Ishikawa (cell line): ENCODE measurements around a stretch of chr6.

DNA sequence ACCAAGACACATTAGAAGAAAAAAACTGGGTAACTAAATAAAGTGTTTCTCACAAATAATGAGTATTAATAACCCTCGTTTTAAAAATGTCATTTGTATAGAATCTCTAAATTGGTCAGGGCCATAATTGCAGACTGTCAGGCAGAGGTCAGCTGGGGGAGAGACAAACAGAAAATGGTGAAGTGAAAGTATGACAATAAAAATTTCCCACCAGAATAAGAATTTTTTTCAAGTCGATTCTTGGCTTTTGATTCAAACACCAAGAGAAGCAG lies 1.6 kb downstream of the FKBP5 start:
- RRBS = no CpG with 5 or more reads among the region's 2 CpGs

DNA sequence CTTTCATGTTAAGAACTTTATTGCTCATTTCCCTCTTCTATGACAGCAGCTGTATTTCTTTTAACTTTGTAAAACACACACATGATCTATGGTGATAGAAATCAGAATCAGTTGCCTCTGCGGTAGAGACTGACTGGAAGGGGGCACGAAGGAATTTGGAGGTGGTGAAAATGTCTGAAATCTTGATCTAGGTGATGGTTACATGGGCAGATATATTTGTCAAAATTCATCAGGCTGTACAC lies 17.7 kb upstream of the ARMC12 start:
- RRBS = no CpG with 5 or more reads among the region's 2 CpGs

DNA sequence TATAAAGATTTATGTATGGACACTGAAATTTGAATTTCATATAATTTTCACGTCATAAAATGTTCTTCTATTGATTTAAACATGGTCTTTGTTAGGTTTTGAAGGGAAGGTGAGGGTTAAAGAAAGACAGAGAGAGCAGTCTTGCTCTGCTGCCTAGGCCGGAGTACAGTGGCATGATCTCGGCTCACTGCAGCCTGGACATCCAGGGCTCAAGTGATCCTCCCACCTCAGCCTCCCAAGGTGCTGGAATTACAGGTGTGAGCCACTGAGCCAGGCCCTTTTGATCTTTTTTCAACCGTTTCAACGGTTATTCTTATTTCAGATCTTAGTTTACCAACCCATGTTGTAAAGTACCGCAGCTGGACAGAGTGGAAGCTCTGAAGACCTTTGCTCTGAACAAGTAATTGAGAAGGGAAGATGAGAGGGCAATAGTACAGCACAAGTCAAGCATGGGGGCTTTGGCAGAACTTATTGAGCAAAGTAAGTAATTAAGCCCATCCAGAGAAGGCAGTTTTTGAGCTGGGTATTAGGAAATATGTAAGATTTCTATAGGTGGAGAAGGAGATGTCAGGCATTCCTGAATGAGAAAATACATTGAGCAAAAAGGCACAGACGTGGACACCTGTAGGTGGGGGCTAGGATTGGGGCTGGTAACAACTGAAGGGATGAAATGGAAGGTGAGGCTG lies 1.3 kb upstream of the SRPK1 start:
- RRBS = no CpG with 5 or more reads among the region's 7 CpGs

- RRBS = no CpG with 5 or more reads among the region's 6 CpGs
Measured at GRCh38 chr6:36029399-36029922, 1.9 kb downstream of the MAPK14 start.

DNA sequence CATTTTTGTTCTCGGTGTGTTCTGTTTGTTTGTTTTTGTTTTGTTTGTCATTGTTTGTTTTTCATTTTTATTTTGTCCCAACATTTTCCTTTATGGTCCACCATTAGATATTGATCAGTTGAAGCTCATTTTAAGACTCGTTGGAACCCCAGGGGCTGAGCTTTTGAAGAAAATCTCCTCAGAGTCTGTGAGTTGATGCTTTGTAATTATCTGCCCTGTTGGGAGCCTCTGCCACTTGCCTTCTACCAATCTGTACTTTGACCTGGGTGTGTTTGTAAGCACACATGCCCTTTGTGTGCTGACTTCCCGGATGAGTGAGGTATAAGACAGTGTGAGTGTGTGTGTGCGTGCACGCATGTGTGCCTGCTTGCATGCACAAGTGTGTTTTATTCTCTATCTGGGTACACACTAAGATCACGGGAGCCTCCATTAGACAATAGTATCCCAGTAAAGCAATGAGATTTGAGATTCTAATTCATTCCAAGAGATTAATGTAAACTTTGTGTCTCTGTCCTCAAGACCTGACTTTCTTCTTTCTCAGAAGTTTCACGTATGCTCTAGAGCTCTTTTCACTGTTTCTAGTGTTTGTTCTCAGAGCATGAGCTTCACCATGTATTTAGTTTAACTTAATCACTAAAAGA lies 34.3 kb upstream of the MAPK13 start:
- RRBS = no CpG with 5 or more reads among the region's 7 CpGs

DNA sequence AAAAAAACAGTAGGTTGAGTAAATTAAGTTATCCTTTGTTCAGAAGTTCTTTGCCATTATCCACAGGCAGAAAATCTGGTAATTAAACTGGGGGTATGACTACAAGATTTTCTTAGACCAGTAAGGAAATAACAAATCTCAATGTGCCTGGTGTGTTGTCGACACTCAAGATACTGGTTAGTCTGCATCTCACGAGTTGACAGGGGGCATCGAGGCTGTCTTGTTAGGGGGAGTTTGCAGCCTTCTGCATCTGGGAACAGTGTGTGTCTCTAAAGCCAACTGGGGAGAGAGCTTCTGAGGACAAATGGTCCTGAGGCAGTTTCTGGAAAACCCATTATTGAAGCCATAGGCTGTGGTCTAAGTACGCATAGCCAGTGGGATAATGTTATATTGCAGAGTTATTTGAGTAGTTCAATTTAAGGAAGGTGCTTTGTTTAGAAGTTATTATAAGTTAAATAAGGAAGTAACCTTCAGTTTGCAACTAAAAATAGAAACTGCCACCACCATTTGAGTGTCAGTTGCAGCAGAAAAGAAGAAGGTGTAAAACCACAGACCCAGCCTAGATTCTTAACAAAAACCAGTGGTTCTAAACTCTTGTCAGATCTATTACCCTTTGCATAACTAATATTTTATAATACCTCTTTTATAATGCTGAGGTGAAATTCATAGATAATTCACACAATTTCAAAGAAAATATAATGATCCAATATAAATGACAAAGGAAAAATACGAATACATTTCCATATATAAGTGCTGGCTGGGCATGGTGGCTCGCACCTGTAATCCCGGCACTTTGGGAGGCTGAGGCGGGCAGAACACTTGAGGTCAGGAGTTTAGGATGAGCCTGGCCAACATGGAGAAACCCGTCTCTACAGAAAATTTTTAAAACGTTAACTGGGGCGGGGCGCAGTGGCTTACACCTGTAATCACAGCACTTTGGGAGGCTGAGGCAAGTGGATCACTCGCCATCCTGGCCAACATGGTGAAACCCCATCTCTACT lies 15.3 kb upstream of the MAPK13 start:
- RRBS = no CpG with 5 or more reads among the region's 13 CpGs

DNA sequence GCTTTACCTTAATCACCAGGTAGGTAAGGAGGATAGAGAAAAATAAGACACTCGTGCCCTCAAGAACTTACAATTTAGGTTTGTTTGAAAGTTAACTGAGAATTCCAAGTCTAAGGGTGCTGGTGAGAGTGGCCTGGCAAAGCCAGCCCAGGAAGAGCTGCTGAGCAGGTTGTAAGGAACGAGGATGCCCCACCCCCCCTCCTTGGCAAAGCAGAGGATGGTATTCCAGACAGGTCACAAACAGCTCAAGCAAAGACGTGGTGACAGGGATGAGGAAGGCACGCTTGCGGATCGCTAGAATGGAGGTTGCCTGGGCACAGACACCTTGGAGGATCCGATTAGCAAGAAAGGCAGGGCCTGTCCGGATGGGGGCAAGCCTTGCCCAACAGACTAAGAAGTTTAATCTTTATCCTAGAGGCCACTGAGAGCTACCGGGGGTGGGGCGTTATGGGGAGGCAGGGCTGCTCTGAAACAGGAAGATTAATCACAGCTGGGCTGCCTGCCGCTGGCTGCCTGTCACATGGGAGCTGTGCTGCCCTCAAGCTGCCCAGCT lies 9.4 kb upstream of the MAPK13 start:
- RRBS = 32% methylated on average over 2 of the region's 11 CpGs

DNA sequence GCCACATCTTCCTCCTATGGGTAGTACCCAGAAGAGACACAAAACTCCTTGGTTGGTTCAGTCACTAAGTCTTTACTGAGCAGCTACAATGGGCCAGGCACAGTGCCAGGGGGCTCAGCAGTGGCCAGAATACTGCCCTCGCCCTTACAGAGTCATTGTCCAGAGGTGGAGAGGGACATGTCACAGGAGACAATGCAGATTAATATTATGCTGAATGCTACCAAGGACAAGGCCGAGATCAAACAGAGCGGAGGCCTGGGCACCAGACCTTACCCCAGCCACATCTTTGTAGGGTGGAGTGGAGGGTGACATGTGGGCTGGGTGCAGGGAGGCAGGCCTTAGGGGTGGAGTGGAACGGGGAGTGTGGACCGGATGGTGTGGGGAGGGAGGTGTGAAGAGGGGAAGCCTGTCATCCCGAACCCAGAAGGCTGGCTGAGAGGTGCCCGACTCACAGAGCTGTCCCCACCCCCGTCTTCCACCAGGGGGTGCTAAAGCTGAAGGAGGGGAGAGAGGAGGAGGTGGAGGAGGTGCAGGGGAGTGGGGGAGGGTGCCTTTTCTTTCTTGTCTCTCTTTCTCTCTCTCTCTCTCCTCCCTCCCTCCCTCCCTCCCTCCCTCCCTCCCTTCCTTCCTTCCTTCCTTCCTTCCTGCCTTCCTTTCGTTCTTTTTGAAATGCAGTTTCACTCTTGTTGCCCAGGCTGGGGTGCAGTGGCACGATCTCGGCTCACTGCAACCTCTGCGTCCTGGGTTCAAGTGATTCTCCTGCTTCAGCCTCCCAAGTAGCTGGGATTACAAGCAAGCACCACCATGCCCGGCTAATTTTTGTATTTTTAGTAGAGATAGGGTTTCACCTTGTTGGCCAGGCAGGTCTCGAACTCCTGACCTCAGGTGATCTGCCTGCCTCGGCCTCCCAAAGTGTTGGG lies 6.5 kb upstream of the MAPK13 start:
- RRBS = no CpG with 5 or more reads among the region's 15 CpGs

DNA sequence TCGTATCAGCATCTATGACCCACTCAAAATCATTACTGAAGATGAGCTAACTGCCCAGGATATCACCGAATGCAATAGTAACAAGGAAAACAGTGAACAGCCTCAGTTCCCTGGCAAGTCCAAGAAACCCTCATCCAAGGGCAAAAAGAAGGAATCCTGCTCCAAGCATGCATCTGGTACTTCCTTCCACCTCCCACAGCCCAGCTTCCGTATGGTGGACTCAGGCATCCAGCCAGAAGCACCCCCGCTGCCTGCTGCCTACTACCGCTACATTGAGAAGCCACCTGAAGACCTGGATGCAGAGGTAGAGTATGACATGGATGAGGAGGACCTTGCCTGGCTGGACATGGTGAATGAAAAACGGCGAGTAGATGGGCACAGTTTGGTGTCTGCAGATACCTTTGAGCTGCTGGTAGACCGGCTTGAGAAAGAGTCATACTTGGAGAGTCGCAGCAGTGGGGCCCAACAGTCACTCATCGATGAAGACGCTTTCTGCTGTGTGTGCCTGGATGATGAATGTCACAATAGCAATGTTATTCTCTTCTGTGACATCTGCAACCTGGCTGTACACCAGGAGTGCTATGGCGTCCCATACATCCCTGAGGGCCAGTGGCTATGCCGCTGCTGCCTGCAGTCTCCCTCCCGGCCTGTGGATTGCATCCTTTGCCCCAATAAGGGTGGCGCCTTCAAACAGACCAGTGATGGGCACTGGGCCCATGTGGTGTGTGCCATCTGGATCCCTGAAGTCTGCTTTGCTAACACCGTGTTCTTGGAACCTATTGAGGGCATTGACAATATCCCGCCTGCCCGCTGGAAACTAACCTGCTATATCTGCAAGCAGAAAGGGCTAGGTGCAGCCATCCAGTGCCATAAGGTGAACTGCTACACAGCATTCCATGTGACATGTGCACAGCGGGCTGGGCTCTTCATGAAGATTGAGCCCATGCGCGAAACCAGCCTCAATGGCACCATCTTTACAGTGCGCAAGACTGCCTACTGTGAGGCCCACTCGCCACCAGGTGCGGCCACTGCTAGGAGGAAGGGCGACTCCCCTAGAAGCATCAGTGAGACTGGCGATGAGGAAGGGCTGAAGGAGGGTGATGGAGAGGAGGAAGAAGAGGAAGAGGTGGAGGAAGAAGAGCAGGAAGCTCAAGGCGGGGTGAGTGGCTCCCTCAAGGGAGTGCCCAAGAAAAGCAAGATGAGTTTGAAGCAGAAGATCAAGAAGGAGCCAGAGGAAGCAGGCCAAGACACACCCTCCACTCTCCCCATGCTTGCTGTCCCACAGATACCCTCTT lies 4.4 kb downstream of the BRPF3 start:
- RRBS = no CpG with 5 or more reads among the region's 27 CpGs

DNA sequence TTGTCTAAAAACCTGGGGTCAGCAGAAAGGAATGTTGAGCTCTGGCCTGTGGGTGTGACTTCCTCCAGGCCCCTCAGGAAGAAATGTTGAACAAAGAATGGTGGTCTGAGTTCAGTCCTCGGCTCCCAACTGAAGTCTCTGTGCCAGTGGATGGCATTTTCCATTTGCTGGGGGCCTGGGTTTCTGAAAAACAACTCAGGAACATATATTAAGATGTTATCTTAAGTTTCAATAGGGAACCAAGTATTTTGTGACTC lies 24.8 kb upstream of the PNPLA1 start:
- RRBS = no CpG with 5 or more reads among the region's 1 CpG

DNA sequence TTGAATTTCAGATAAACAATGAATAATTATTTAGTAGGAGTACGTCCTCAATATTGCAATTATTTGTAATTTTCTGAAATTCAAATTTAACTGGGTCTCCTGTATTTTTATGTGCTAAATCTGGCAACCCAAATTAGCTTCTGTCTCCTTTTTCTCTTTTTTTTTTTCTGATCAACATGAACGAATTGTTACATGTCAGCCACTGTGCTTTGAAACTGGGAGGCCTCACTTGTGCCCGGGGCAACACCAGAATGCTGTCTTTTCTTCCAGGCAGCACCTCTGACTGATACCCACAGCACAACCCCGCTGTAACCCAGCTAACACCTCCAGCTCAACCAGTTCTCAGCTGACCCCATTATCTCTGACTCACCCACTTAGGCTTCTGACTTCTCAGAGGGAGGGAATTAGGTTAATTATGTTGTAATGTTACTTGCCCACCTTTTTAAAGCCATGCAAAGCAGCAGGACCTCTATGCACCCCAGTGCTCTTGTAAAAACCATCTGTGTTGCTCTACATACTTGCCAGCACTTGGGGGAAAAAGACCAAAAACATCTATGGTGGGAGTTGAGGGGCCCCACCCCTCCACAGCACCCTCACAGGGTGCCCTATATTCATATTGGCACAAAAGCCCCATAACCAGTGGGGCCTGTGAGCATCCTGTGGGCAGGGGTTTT lies 22.5 kb downstream of the BNIP5 start:
- RRBS = no CpG with 5 or more reads among the region's 4 CpGs

DNA sequence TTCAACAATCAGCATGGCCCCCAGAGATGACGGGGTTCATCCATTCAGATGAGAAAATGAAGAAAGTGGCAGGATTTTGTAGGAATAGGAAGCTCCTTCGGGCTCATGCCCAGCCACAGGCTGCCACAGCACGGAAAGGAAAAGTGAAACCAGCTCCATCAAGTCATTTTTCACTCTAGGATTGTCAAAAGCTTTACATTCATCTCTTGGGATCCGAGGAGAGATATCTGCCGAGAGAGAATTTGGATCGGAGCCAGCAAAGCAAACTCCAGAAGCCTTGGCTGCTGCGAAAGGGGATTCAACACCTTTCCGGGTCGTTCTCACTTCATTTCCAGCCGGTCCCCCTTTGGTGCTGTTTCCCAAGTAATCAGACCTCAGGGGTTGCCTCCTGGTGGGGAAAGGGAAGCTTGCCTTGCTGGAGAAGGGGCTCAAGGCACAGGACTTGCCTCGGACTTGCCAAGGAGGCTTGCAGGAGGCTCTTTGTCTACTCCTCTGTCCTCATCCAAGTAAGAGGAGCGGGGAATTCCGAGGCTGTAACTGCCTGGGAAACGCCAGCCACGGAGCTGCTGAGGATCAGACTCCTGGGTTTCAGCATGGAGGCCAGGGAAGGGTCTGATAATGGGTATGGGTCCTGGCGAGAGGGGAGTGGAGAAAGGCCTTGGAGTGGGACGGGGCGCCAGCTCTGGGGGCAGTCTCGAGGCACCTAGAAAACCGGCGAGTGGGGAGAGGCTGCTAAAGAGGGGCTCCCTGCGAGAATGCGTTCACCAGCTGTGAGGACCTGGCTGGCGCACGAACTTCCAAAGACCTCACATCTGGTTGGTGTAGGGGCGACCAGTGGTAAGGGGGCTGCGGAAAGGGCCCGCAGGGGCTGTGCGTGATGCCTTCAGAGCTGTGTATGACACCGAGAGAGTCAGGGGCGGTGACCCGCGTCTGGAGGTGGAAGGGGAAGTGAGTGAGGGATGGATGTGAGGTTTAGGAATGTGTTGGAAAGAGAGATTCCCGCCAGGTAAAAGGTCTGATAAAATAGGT lies 730 bp downstream of the ETV7 start:
- RRBS = no CpG with 5 or more reads among the region's 34 CpGs

DNA sequence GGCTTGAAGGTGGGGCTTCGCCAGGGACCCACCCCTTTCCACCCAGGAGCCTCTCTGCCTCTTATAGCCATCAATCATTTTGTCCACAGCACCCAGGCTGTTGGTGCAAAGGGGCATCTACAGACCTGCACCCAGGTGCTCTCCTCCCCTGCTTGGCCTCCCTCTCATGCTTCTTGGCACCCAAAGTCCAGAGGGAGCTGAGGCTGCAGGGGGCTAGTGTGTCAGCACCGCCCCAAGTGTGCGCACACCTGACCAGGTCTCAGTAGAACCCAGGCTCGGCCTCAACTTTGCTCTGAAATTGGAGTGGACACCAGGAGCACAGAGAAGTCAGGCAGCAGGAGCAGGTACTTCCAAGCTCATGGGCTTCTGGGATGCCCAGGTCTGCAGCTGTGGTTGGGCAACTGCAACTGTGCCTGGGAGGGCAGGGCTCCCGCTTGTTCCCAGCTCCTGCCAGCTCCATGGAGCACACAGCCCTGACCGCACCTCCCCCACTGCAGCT lies 37.1 kb downstream of the STK38 start:
- RRBS = no CpG with 5 or more reads among the region's 6 CpGs

GRCh38 chr6:36516514-36517040 lies 30.7 kb downstream of the STK38 start:
- RRBS = no CpG with 5 or more reads among the region's 4 CpGs

DNA sequence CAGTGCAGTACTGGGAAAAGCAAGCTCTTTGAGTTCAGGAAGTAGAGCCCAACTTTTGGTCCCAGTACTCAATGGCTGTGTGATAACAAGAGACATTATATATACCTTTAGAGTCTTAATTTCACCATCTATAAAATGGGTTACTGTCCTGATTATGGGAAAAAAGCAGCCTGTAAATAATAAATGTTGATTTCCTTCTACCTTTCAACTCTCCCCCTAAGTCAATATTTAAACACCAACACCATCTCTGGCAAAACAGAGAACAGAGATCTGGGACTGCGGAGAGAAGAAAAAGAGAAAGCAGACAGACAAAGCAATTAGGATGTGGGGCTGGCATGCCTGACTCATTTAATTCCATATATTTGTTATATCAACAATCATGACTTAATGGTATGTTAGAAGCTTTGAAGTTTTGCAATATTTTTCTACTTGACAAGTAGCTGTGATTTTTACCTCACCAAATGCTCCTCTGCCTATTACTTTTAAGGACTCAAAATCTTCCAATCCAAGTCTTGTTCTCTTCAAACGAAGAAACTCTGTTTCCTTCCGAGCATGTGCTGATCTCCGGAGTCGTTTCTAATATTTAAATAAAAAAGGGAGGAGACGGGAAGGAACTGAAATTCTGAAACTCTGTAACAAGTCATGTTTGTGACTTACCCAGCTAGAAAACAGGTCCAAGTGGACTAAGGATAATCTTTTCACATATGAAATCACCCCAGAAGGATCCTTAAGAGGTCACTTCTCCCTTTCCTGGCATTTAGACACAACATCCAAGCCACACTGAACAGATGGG lies 23.2 kb downstream of the STK38 start:
- RRBS = no CpG with 5 or more reads among the region's 6 CpGs

DNA sequence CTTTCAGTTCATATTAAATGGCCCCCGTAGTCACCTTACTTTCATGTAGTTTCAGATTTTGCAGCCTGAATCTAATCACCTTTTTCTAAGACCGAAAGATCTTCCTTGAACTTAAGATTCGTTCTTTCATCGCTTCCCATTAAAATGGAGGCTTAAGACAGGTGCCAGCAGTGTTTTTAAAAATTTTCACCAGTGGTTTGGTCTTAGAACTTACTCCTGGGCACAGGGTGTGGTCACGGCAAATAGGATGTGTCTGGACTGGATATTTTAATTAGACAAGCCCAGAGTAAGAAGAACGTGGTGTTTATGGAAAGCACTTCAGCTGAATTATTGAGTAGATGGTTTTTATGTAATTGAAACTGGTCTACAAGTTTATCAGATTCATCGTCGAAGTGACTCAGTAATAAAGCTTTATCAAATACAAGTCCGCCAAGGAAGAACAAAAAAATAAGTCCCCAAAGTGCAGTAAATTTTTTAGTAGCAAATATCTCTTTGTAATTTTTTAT lies 751 bp downstream of the SRSF3 start:
- RRBS = no CpG with 5 or more reads among the region's 9 CpGs

DNA sequence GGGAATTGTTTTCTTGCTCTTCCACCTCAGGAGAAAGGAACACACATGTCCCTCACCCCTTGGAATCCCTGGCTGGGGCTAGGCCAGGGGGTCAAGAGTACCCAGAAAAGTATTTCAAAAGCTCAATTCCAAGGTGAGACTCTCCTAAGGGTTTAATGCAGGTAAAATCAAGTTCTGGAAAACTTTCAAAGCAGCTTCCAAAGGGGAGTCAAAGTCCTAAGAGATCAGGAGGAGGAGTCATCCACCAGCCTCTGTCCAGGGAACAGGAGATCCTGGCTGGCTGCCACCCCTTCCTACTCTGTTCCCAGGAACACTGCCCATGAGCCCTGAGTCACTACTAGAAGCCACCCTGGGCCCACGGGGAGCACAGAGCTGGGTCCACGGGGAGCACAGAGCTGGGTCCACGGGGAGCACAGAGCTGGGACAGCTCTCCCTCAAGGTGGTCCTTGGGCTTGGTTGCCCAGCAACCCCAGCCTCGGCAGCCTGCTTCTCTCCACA lies 35.5 kb upstream of the CDKN1A start:
- RRBS = no CpG with 5 or more reads among the region's 4 CpGs

DNA sequence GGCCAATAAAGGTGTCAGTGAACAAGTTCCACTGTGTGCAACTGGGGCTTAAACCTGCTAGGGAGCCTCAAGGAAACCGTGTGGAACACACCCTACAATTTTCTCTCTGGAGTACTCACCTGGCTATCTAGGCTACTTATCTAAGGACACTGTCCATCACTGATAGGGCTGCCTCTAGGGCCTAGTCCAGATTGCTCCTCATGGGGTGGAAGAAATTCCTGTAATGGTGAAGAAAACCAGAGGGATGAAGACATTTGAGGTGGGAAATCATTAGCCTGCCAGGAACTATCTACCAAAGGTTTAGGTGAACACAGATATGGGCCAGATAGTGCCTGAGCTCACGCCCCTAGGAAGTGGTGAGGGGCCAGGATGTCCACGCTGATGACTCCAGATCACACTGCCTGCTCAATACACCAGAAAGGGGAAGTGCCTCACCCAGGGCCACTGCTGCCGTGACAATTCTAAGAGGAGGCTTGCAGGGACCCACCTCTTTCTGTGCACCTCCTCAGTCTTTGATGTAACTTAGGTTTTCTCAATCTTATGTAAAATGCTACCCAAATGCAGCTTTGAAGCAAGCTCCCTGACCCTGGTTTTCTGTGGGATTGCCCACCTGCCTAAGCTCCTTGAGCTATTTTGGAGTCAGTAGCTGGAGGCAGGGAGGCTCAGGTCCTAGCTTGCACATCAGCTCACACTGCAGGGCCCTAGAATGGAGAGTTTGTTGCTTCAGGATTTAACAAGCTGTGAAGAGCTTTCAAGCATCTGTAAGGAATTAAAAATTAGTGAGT lies 5.4 kb upstream of the RAB44 start:
- RRBS = no CpG with 5 or more reads among the region's 4 CpGs

- RRBS = no CpG with 5 or more reads among the region's 6 CpGs
Measured at GRCh38 chr6:36722103-36722437, 24.4 kb downstream of the RAB44 start.

DNA sequence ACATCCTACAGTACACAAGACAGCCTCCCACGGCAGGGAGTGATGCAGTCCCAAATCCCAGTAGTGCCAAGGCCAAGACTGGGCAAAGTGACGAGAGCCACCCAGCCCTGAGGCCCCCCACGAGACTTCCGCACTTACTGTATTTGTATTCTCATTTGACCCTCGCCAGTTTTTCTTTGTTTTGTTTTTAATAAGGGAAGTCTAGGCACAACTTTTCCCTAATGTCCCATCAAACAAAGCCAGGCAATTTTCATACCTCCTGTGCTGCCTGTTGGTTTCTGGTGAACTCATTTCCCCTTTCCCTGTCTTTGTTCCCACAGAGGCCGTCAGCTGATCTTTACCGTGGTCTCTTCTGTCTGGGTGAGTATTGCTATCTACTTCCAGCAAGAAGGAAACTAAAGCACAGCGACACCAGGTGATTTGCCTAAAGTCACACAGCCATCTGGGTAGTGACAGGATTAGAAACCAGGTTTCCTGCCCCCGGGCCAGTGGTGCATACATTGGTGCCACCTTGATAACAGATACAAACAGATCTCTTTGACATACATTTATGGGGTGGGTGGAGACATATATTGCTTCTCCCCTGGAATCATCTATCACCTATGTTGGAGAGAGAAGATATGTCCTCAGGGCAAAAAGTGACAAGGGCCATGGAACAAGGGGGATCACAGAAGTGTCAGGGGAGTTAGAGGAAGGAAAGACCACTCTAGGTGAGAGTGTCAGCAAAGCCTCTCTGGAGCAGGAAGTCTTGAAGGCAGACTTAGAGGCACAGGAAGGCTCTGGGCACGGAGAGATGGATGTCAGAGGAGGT lies 59.6 kb downstream of the RAB44 start:
- RRBS = no CpG with 5 or more reads among the region's 10 CpGs